Hematopoietic multipotent progenitor cell (in vitro differentiated cells): ENCODE measurements around a stretch of chr9.

DNA sequence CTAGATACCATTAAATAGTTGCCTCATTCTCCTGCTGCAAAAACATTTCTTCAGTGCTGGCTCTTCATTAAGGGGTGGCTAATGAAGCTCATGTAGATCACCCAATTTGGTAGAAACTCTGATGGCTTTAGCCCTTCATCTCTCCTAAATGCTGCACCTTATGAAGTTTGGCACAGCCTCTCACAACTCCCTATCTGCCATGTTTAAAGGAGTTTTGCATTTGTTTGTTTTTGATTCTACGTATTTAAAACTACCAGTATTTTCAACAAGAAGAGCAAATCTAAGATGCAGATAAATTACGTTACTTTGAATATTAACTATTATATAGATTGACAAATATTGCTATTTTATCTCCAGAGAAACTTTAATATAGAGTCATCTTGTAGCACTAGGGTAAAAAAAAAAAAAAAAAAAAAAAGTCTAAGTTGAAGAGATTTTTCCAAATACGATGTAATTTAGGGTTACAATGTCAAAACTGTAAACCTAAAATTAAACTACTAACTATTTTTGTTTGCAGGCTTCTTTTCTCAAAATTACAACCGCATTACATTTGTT lies 94.9 kb downstream of the NFIB start:
- CAGE, long polyA plus RNA = no peak

DNA sequence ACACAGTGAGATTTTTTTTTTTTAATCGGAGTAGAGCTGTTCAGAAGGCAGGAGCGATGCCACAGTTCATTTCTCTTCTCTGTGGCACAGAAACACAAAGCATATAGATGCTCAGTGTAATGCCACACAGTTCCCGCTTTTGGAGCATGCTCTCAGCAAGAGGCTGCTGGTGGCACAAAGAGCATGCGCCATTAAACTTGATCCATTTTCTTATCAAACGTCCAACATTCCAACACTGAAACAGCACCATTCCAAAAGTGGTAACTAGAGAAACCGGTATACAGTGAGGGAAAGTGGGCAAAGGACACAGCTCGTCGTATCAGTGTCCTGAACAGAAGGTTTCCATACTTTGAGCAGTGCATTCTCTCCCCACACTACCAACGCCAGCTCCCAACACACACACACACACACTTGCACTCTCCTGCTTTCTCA lies 6.0 kb downstream of the NFIB start:
- CAGE, long polyA plus RNA = no peak

- CAGE, long polyA plus RNA = no peak
Observed at GRCh38 chr9:14320021-14320745, 6.2 kb upstream of the NFIB start.

DNA sequence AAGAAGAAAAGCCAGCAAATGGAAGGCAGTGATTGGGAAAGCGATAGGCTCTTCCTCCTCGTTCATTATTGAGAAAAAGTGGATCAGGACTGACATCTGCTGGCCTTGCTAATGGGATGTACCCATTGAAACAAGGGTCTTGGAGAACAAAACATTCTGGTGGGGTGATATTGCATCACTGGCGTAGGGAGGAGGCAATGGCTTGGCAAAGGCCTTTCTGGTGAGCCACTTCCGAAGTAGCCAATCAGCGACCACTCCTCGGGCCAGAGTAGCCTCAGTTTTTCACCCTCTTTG lies 86.7 kb upstream of the NFIB start:
- CAGE, long polyA plus RNA = no peak

- CAGE, long polyA plus RNA = no peak
Observed at GRCh38 chr9:14437375-14438202, 123.6 kb upstream of the NFIB start.

DNA sequence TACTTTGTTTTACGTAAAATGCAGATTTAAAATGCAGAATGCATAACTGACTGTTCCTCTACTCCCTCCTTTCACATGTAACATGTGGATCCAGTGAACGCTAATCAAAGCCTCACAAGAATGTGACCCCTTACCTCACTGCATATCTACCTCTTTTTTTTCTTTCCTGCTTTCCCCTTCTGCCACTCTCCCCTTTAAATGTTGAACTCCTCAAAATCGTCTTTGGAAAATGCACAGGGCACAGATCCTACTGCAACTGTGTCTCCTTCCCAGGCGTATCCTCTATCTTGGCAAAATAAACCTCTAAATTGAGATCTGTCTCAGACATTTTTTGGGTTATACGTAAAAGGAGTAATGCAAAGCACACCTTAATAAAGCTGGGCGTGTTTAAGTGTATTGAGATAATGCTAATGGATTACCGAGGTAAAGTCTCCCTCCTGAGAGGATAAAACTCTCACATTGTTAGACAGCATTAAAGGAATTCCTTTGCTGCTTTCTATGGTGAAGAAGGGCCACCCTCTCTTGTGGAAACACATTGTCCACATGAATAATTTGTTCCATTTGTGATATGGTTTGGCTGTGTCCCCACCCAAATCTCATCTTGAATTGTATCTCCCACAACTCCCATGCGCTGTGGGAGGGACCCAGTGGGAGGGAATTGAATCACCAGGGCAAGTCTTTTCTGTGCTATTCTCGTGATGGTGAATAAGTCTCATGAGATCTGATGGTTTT lies 16.2 kb downstream of the TTC39B start:
- CAGE, long polyA plus RNA = no peak

DNA sequence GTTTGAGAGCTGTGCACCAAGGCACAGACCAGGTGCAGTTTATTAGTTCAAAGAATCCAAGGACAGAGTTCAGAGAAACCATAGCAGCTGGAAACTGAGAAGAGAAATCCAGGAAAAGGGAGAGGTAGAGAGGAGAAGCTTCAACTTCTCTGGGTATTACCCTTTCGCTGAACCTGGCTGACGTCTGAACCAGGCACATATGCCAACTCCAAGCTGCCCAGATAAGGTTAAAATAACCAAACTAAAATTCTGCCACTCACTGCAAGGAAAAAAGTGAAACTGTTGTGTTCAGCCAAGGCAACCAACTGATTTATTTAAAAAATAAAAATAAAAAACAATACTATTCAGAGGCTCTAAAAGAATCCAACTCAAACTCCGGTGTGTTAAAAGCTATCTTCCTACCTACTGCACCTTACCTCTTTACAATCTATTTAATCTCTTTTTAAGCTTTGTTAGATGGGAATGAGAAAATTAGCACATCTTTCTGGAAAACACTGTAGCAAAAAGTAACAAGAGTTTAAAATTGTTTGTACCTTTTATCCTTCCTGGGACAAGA lies 23.6 kb upstream of the TTC39B start:
- CAGE, long polyA plus RNA = no peak

GRCh38 chr9:15531075-15531478 lies 20.3 kb upstream of the PSIP1 start:
- CAGE, long polyA plus RNA = no peak

- CAGE, long polyA plus RNA = no peak
Observed at GRCh38 chr9:15846481-15846998, 293.7 kb downstream of the CCDC171 start.

- CAGE, long polyA plus RNA = no peak
Observed at GRCh38 chr9:16626450-16627089, 243.9 kb downstream of the BNC2 start.

DNA sequence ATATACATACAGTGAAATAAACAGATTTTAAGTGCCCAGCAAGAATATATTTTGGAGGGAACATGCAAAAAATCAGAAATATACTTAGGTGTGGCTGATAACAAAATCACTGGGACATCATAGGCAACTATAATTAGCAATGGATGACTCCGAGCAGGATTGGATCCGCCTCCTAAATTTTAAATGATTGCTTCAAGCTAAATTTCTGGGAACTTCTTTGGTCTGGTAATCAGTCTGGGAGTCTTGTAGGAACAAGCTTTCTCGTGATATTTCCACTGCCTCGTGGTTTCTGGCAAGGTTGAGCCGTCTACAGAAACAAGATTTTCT lies 232.6 kb downstream of the BNC2 start:
- CAGE, long polyA plus RNA = no peak

- CAGE, long polyA plus RNA = no peak
Observed at GRCh38 chr9:16869872-16870316, 576 bp downstream of the BNC2 start.

DNA sequence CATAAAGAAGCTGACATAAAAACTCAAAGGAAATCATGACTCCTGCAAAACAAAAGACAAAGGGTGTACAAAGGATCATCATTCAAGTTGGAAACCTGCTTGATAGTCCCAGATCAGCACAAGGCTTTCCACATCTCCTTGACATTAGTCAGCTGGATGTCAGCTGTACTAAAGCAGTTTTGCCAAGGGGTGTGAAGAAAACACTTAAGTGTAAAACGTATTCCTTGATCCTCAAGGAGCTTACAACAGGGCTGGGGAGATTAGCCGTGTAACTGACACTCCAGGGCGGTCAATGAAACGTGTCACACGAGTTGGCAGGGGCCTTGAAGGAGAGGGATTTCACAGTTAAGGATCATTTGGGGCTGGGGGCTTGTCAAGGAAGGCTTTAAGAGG lies 489 bp upstream of the CNTLN start:
- CAGE, long polyA plus RNA = no peak

DNA sequence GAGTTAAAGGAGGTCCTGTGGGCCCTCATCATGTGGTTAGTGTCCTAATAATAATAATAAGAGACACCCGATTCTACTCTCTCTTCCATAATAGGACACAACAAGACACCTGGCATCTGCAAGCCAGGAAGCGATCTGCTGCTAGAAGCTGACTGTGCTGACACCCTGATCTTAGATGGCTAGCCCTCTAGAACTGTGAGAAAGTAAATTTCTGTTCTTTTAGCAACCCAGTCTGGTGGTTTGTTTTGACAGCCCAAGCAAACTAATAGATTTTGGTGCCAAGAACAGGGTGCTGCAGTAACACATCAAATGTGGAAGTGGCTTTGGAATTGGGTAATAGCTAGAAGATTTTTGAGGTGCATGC lies 153.6 kb upstream of the SH3GL2 start:
- CAGE, long polyA plus RNA = no peak

GRCh38 chr9:17604696-17605012 lies 25.8 kb downstream of the SH3GL2 start:
- CAGE, long polyA plus RNA = no peak

- CAGE, long polyA plus RNA = no peak
Observed at GRCh38 chr9:18610691-18611534, 137.0 kb downstream of the ADAMTSL1 start.

GRCh38 chr9:19374169-19375161 lies 5.6 kb downstream of the RPS6 start:
- CAGE, long polyA plus RNA = no peak

DNA sequence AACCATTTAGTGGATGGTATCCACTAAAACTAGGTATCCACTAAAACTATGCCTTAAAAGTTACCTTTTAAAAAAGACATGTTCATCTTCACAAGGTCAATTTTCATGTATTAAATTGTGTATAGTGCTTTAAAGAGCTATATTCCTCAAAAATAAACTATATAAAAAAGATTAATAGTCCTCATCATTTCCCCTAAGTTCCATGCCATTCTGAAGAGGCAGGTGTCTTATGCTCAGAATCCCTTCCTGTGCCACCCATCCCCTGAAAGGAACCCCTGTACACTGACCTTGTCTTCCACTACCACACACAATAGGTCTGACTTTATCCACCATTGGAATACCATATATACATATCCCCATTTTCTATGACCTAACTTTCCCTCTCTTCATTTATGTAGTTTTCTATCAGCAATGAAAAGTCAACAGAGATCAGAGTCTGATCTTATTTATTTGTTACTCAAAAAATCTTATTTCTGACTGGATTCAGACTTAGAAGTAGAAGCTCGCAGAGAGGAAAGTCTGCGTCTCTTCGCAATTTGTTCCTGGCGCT lies 4.1 kb downstream of the RPS6 start:
- CAGE, long polyA plus RNA = no peak

GRCh38 chr9:19408310-19408609 lies 549 bp upstream of the ACER2 start:
- CAGE, long polyA plus RNA = no peak

- CAGE, long polyA plus RNA = no peak
Observed at GRCh38 chr9:20159150-20159520, 370.3 kb upstream of the SLC24A2 start.